Hair follicle dermal papilla cell (primary cell): ENCODE data around the genes EIF5B and RPL31.

DNA sequence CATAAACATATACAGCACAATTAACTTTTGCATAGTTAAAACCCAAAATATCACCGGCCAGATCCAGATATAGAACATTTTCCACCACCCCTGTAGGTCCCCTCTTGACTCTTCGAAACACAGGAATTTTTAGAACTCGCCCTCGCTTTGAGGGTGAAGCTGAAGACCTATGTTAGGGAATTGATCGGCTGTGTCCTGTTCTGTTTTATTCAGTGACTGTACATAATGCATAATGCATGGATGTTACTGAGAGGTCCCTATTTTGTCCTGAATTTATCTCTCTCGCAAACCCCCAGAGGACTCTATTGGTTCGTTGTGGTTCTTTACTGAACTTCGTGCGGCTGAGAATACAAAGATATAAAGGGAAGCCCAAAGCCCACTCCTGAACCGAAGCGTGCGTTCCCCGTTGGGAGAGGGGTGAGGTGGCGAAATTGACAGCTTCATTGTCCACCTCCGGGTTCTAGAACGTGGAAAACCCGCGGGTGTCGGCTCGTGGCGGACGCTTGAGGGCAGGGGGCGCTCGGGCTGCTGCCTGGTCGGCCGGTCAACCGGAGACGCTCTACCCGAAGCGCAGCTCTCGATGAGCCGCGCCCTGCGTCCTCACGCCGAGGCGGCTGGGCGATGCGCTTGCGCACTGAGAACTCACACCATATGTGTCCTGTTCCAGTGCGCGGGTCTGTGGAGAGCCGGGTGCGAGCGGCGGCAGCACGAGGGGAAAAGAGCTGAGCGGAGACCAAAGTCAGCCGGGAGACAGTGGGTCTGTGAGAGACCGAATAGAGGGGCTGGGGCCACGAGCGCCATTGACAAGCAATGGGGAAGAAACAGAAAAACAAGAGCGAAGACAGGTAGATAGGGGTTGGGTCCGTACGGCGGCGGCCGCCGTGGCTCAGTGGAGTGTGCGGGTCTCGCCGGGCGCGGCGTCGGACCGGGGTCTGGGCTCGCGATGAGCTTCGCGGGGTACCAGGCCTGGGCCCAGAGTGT is at the start of gene EIF5B:
Gene EIF5B, plus strand, starts transcription at position 645 of the 981 bp plus-strand sequence.
- CAGE, long polyA plus RNA, result no peak

- CAGE, long polyA plus RNA, result no peak
Measured at GRCh38 chr2:99376257-99376759, 39.1 kb downstream of the EIF5B start.

GRCh38 chr2:99973154-99973633 is 169.2 kb downstream of the AFF3 start:
- CAGE, long polyA plus RNA, result no peak

DNA sequence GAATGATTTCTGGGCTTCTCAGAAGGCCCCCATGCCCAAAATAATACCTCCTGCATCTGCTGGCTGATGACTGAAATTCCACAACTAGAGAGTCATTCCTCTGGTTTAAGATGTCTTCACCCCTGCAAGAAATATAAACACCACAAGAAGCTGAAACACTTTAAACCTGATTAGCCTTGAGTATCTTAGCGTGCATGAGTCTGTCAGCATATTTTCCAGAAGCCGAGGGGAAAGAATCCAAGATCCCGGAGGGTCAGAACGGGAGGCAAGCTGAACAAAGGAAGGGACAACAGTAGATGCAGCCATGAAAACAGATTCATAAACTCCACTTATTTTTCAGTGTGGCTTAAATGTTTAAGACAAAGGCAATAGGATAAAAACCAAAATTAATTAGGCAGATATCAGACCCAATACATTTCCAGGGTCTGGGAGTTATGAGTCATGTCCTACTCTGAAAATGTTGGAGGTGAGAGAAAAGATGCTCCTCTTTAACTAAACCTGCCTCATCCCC is 130.9 kb downstream of the AFF3 start:
- CAGE, long polyA plus RNA, result no peak

GRCh38 chr2:100218507-100219147 is 76.2 kb upstream of the AFF3 start:
- CAGE, long polyA plus RNA, result no peak

DNA sequence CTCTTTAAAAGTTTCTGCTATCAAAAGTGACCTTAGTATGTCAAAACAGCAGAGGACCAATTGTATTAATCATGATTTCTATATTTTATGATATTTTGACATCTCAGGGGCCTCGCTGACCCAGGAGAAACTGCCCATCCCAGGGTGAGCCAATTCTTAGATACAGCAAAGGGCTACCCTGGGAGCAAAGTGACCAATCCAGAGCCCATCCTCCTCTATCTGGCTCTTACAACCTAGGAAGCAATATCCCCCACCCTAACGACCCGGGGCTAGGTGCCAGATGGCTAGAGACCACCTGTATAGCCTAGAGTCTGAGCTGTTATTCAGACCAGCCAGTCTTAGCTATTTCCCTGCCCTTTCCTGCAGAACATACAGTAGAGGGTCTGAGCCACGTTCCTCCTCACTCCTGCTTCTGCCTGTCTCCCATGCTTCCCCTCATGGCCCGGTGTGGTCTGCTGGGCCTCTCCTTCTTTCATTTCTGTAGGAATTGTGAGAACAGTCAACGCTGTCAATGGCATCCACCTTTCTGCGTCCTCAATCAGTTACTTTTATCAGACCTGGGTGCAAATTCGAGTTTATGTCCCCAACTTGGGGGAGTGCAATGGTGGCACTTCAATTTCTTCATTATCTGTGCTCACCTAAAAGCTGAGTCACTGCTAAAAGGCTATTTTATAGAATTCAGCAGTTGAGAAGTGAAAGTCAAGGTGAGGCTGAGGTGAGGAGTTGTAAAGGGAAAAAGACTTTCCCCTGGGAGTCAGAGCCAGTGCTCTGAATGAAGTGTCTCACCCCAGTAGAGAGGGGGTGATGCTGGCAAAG is 42.6 kb downstream of the LONRF2 start:
- CAGE, long polyA plus RNA, result no peak

DNA sequence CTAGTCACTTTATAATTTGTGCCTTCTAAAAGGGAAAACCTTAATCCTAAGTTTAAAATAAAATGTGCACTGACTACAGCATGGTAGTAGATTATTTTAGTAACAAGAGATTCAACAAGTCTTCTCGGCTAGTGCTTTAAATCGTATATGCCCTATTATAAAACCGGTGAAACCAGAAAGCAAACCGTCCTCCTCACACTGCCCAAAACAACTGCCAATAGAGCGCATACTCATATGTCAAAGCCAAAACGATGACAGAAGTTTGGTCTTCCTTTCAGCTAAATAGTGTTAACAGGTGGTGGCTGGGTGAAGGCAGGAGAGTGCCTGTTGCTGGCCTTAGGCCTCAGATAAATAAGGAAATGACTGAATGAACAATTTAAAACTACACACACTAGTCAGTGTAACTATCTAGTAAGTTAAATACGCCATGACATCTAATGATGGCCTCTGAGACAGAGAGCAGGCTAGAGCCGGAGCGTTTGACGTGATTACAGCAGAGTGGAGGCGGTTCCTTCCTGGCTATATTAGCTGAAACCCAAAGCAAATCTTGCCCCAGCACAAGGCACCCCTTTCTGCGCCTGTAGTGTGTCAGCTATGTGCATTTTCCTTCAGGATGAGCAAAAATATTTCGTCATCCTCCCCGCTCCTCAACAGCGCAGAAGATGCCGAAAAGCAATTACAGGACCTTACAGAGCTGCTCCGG is 1.7 kb downstream of the LONRF2 start:
- CAGE, long polyA plus RNA, result no peak

- CAGE, long polyA plus RNA, result no peak
Measured at GRCh38 chr2:100395196-100395745, 22.2 kb downstream of the CHST10 start.

DNA sequence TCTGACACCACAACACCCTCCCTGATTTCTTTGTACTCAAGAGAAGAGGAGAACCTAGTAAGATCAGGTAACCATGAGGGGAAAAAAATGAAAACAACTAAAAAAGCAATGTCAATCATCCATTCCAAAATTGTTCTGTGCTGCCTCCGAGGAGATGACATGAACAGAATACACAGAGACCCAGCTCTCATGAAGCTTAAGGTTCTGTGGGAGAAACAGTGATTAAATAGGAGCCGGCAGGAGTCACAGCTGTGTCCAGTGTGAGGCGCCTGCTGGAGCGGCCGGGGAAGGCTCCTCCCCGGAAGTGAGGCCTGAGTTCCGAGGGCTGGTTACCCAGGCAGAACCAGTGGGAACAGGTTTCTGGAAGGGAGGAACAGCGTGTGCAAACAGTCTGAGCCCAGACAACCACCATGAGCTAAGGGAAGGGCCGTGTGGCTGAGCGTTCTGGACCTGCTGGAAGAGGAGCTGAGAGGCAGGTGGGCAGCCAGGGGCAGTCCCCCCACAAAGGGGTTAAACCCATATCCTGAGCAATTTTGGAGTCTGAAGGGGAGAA is 26.0 kb upstream of the NPAS2 start:
- CAGE, long polyA plus RNA, result no peak

GRCh38 chr2:100813387-100814019 is 6.4 kb upstream of the NPAS2 start:
- CAGE, long polyA plus RNA, result no peak

GRCh38 chr2:100861157-100861753 is 41.3 kb downstream of the NPAS2 start:
- CAGE, long polyA plus RNA, result no peak

GRCh38 chr2:101001649-101002453 is at the start of gene RPL31:
Gene RPL31, plus strand, starts transcription at chr2:101002289.
- CAGE, long polyA plus RNA, result no peak

DNA sequence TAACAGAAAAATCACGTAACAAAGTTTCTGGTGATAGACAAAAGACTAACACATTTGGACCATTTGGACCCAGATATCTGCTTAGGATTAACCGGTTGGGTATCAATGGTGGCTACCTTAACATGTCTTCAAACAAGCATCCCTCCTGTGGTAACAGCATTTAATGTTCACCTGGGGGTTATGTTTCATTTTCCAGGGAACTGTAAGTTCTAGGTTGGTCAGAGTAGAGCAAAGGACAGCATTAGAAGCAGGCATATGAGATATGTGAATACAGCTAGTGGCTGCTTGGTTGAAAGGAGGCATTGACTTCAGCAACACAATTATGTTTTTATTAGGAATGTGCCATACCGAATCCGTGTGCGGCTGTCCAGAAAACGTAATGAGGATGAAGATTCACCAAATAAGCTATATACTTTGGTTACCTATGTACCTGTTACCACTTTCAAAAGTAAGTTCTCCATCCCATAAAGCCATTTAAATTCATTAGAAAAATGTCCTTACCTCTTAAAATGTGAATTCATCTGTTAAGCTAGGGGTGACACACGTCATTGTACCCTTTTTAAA is 3.6 kb downstream of the RPL31 start:
- CAGE, long polyA plus RNA, result no peak

GRCh38 chr2:101064844-101065892 is 63.1 kb downstream of the RPL31 start:
- CAGE, long polyA plus RNA, result no peak

DNA sequence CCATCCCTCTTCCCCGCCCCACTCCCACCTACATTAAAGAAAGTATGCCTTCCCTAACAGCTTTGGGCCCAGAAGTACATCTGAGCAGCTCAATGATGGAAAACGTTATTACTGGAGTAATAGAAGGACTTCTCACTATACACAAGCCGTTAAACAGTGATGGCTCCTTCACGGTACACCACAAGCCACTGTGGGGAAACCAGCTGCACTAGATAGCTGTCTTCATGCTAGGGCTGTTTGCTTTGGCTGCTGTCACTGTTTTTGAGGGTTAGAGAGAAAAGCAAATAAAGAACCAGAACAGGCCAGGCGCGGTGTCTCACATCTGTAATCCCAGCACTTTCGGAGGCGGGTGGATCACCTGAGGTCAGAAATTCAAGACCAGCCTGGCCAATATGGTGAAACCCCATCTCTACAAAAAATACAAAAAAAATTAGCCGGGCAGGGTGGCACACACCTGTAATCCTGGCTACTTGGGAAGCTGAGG is 40.7 kb downstream of the TBC1D8 start:
- CAGE, long polyA plus RNA, result no peak

- CAGE, long polyA plus RNA, result no peak
Measured at GRCh38 chr2:101124368-101125795, 26.3 kb downstream of the TBC1D8 start.

- CAGE, long polyA plus RNA, result no peak
Measured at GRCh38 chr2:101139142-101140133, 11.7 kb downstream of the TBC1D8 start.

DNA sequence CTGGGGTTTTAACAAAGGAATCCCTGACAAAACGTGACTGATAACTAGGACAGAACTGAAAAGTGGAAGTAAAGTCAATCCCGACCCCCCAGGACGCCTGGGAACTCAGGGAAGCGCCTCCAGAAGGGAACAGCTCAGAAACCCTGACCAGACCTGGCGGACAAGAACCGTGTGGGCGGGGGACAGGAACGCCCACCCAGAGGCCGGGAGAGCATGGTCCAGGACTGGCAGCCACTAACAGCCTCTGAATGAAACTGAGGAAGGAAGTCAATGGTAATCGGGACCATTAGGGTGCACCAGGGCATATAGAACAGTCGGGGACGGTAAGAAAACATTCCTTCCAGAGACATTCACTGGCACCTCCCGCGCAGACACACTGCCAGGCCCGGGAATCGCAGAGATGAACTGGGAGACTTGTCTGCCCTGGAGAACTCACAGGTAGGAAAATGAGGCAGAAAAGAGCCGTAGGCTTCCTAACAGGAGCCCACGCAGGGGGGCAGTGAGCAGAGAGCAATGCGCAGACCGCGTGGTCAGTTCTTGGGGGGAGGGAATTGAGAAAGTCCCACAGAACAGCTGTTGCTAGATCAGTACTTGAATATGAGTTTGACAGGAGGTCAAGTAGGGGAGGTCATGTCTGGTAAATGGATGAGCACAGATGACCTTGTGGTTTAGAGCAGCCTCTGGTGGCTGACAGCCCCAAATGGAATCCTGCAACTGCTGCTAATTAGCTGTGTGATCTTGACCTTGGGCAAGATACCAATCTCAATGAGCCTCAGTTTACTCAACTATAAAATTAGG is 1.3 kb upstream of the TBC1D8 start:
- CAGE, long polyA plus RNA, result no peak

GRCh38 chr2:101231910-101232318 is 20.8 kb upstream of the CNOT11 start:
- CAGE, long polyA plus RNA, result no peak

- CAGE, long polyA plus RNA, result no peak
Measured at GRCh38 chr2:101273611-101274640, 21.2 kb downstream of the CNOT11 start.